Frontal cortex (tissue), 2 donors: ENCODE results near the genes INMT and PDE1C.

DNA sequence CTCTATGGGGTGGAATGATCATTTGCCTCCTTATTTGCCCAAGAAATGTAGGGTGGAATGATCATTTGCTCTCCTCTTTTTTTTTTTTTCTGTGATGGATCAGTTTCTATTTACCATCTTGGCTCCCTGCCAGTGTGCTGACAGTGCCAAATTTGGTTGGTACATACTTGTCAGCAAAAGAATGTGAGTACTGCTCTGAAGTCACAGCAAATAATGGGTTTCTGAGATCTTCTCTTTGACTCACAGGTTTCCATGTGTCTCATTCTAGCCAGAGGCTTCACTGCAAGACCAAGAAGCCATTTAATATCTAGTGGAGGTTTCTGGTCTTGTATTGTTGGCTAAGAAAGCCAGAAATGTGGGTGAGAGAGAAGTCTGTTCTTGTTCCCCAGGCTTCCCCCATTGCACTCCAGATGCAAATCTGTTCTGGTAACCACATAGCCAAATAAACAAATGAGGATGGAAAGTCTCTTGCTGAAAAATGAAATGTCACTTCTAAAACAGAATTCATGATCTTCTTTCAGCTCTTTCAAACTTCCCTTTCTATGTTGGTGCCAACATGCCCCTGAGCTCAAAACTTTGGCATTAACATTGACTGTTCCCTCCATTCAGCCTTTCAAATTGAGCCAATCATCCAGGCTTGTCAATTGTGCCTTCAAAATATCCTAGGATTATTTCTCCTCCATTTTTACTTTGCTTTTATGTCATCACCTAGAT lies 45.3 kb upstream of the ZNRF2 start:
- RAMPAGE, long total RNA = no peak

DNA sequence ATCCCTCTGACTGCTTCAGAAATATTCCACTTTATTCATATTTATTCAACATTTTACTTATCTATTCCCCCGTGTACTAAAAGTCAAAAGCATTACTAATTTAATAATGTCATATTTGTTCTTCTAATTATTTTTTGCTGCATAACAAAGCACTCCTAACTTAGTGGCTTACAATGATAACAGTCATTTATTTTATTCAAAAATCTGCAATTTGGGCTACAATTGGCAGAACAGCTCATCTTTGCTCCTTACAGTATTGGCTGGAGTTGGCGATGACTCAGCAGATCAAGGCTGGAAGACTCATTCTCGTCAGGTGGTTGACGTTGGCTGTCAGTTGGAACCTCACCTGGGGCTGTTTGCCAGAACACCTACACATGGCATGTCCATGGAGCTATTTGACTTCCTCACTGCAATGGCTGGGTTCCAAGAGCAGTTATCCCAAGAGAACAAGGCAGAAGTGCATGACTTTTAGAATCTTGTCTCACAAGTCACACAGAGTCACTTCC lies 75.2 kb downstream of the NOD1 start:
- RAMPAGE, long total RNA = no peak

- RAMPAGE, long total RNA = no peak
Observed at GRCh38 chr7:30597798-30598708, 3.4 kb downstream of the GARS1 start.

- RAMPAGE, long total RNA = no peak
Observed at GRCh38 chr7:30688537-30689208, 6.4 kb upstream of the CRHR2 start.

- RAMPAGE, long total RNA = no peak
Observed at GRCh38 chr7:30751848-30752360, at the start of gene INMT. TSS of gene INMT (plus strand) at chr7:30752135.

DNA sequence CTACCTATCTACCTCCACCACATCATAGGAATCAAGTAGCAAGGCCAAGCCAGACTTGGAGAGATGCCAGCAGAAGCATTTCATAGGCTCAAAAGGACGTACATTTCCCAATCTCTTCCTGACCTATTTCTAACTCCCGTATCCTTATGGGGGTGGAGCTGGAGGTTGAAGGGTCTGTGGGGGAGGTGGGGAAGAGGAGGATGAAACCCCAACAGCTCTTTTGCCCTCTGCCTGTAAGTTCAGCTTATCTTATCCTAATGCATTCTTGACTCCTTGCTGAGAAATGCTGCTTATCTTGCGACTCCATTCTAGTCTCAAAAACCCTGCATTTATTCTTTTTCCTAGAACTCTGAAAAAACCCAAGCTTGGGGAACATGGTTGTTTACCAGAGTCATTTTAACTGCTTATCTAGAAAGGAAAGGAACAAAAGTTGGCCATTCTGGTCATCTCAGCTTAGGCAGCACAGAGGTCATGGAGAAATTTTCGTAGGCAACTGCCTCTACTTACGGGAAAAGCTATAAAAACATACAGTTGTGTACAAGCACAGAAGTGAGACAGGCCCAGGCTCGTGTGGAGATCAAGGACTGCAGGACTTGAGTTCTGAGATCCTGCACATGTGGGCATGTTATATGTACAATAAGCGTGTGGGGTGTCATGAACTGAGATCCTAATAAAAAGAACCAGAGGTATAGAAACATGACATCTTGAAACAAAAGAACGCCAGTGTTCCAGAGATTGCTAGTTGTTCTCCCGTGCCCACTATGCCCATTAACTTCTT lies 9.4 kb downstream of the INMT start:
- RAMPAGE, long total RNA = no peak

GRCh38 chr7:30816203-30816599 lies 45.0 kb downstream of the MINDY4 start:
- RAMPAGE, long total RNA = no peak

DNA sequence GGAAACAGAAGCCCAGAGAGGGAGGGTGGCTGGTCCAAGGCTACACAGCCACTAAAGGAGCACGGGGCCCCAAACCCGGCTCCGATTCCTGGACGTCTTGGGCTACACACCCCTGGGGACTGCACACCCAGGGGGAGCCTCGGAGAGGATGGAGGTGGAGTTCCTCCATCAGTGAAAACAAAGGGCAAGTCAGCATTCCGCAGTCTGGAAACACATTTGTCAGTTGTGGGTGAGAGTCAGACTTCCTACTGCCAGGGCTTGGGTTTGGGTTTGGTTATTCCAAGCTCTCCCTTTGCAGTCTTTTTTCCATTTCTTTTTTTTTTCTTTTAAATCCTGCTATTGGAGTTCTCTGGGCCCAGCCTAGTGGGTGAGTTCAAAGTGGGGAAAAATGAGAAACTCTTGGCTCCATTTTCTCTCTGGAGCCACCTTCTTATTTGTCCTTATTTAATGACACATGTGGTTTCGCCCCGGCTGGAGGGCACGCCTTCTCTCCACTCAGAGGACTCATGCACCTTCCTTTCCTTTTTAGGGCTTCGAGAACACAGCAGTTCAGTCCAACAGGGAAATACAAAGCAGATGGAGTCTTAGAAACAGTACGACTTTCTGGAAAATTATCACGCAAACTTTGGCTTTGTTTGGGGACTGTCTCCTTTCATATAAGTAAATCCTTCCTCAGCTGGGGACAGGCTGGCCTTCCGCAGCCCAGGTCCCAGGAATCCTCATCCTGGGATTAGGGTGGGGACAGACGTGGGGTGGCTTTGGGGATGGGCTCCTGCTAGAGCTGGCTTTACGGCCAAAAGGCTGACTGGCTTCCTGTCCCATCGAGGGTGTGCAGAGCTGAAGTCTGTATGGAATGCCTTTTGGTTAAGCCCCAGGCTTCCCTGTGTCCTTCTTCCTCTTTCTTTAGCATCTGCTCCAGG lies 59.7 kb upstream of the AQP1 start:
- RAMPAGE, long total RNA = no peak

- RAMPAGE, long total RNA = no peak
Observed at GRCh38 chr7:30893290-30893961, 18.2 kb upstream of the AQP1 start.

DNA sequence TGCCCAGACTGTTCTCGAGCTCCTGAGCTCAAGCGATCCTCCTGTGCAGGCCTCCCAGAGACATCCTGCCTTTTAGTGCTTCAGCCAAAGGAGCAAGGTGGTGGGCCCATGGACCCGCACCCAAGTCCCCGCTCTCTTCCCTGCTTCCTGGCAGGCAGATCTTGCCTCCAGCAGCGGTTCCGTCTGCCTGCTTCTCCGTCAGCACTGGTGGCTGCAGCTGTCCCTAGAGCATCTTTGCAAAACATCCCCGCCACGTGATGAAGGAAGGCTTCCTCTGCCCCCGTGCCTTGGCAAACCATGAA lies 13.4 kb upstream of the AQP1 start:
- RAMPAGE, long total RNA = no peak

- RAMPAGE, long total RNA = no peak
Observed at GRCh38 chr7:30900775-30901548, 10.7 kb upstream of the AQP1 start.

- RAMPAGE, long total RNA = no peak
Observed at GRCh38 chr7:30907597-30908435, 3.8 kb upstream of the AQP1 start.

GRCh38 chr7:30970497-30971122 lies 6.9 kb downstream of the GHRHR start:
- RAMPAGE, long total RNA = no peak

DNA sequence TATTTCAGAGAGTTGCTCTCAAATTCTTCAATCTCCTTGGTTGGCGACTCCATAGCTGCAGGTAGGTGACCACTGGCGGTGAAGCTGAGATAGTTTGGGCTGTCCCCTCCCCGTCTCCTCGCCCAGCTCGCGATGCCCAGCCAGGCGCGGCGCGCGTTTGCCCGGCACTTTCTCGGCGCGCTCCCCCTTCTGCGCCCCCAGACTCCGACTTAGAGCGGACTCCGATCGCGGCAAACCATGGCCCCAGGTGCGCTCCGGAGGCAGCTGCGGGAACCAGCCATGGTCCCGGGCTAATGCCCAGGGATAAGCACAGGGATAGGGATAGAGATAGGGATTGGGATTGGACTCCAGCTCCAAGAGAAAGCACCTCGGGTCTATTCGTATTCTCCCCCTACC lies at the start of gene PDE1C:
Gene PDE1C (minus strand): TSS at position 67 of the 396 bp plus-strand sequence.
- RAMPAGE, long total RNA = no peak

DNA sequence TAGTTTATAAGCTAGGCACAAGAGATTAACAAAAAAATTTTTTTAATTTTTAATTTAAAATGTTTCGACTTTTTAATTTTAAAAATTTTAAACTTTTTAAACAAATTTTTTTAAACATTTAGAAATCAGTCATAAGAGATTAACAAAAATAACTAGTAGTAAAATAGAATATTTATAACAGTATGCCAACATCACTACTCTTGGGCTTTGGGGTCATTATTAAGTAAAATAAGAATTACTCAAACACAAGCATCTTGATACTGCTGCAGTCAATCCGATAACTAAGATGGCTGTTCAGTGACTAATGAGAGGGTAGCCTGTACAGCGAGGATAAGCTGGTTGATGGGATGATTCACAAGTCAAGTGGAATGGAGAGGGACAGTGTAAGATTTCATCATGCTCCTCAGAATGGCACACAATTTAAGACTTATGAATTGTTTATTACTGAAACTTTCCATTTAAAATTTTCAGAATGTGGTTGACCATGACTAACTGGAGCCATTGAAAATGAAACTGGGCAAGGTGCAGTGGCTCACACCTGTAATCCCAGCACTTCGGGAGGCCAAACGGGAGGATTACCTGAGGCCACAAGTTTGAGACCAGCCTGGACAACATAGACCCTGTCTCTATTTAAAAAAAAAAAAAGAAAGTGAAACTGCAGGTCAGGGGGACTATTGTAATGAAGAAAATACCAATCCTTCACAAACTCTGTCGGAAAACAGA lies 11.0 kb downstream of the AVL9 start:
- RAMPAGE, long total RNA = no peak

DNA sequence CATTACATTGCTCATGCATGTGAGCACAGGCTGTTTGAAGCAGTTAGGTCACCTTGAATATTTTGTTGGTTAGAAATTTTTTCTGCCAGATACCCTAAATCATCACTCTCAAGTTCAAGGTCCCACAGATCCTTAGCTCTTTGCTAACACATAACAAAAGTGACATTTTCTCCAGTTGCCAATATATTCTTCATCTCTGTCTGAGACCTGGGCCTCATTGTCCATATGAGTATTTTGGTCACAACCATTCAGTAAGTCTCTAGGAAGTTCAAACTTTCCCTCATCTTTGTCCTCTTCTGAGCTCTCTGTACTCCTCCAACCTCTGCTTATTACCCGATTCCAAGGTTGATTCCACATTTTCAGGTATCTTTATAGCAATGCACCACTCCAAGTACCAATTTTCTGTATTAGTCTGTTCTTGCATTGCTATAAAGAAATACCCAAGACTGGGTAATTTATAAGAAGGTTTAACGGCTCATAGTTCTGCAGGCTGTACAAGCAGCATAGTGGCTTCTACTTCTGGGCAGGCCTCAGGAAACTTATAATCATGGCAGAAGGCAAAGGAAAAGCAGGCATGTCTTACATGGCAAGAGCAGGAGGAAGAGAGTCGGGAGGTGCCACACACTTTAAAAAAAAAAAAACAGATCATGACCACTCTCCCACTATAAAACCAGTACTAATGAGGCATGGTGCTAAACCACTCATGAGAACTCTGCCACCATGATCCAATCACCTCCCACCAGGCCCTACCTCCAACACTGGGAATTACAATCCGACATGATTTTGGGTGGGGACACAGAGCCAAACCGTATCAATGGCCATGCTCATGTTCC lies 25.5 kb downstream of the KBTBD2 start:
- RAMPAGE, long total RNA = no peak

GRCh38 chr7:32869157-32869741 lies 22.3 kb downstream of the KBTBD2 start:
- RAMPAGE, long total RNA = no peak

GRCh38 chr7:32879378-32880363 lies 11.9 kb downstream of the KBTBD2 start:
- RAMPAGE, long total RNA = no peak

DNA sequence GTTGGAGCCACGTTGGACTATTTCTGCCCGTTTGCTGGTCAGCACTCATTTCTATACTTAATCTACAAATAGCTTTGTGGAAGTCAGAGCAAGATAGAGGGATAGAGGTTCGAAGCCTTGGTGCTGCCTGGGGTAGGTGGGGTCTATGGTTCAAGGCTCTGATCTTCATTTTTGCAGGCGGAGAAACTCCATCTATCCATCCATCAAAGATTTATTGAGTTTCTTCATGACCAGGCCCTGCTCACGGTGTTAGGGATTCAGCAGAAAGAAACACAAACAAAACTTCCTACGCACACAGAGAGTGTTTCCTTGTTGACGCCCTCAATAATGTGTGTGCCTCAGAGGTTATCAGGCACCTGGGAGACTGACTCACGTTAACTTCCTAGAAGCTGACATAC lies 35.3 kb downstream of the FKBP9 start:
- RAMPAGE, long total RNA = no peak

DNA sequence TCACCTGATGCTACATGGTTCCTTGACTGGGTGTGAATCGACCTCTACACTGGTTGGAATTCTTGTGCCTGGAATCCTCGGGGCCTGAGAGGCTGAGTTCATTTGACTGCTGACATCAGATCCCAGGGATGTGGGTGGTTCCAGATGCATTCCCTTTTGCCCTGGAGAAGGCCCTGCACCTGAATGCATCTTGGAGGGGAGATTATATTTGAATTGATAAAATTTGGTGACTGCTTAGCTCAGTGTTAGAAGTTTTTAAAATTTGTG lies 35.6 kb downstream of the FKBP9 start:
- RAMPAGE, long total RNA = no peak